ENCODE measurements around the gene ZC3H12D.

DNA sequence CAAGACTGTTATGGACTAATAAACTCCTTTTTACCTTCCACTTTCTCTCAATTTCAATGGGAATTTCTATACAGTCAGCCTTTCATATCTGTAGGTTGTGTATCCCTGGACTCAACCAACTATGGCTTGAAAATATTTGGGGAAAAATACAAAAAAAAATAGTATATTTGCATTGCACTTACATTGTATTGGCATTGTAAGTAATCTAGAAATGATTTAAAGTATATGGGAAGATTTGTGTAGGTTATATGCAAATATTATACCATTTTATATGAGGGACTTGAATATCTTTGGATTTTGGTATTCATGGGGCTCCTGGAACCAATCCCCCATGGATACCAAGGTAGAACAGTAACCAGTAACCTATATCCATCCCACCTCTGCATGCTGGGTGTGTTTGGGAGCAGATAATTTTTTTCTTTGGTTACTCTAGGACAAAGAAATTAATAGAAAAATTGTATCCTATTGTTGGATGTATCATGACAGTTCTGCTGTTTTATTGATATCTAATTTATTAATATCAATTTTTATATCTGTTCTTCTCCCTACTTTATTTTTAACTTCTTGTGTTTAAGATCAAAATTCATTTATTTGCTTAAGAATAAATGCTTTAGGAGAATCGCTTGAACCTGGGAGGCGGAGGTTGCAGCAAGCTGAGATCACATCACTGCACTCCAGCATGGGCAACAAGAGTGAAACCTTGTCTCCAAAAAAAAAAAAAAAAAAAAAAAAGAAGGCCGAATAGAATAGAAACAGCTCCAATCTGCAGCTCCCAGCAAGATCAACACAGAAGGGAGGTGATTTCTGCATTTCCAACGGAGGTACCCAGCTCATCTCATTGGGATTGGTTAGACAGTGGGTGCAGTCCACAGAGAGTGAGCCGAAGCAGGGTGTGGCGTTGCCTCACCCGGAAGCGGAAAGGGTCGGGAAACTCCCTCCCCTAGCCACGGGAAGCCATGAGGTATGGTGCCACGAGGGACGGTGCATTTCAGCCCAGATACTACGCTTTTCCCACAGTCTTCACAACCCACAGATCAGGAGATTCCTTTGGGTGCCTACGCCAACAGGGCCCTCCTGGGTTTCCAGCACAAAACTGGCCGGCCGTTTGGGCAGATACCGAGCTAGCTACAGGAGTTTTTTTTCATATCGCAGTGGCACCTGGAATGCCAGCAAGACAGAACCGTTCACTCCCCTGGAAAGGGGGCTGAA lies 46.4 kb downstream of the STXBP5 start:
- PRO-cap, 2 experiments = no peak in any of the 2 experiments

GRCh38 chr6:147297246-147298418 lies 93.4 kb downstream of the STXBP5 start:
- PRO-cap, 2 experiments = no peak in any of the 2 experiments

- PRO-cap, 2 experiments = no peak in any of the 2 experiments
Measured at GRCh38 chr6:147317931-147318675, 113.9 kb downstream of the STXBP5 start.

DNA sequence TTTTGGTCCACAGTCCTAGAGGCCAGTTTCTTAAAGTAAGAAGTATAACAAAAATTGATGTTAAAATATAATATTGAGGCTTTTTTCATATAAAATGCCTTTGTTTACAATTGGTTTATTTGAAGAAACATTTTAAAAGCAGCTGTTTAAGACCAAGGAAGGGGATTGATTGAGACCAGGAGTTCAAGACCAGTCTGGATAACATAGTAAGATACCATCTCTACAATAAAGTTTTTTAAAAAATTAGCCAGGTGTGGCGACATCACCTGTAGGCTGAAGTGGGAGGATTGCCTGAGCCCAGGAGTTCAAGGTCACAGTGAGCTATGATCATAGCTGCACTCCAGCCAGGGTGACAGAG lies 117.0 kb downstream of the STXBP5 start:
- PRO-cap, 2 experiments = no peak in any of the 2 experiments

- PRO-cap, 2 experiments = no peak in any of the 2 experiments
Measured at GRCh38 chr6:147366141-147366901, 142.2 kb upstream of the SAMD5 start.

- PRO-cap, 2 experiments = no peak in any of the 2 experiments
Measured at GRCh38 chr6:147565076-147565594, 56.6 kb downstream of the SAMD5 start.

DNA sequence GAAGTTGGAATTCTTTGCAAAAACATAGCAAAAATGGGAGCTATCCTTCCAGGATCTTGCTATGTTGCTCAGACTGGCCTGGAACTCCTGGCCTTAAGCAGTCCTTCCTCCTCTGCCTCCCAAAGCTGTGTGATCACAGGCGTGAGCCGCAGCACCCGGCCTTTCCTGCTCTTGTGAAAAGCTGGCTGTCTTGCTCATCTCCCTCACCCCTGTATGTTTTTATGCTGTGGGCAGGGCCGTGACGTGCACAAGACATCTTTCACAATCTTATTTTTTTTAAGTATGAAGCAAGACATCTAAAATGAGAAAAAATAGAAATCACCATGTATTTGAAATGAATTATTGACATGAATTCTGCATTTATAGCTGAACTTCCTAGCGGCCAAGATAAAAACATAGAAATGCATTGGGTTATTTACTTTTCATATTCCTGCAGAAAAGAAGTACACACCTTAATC lies 110.5 kb downstream of the SAMD5 start:
- PRO-cap, 2 experiments = no peak in any of the 2 experiments

- PRO-cap, 2 experiments = no peak in any of the 2 experiments
Measured at GRCh38 chr6:148146823-148147022, 195.9 kb upstream of the SASH1 start.

DNA sequence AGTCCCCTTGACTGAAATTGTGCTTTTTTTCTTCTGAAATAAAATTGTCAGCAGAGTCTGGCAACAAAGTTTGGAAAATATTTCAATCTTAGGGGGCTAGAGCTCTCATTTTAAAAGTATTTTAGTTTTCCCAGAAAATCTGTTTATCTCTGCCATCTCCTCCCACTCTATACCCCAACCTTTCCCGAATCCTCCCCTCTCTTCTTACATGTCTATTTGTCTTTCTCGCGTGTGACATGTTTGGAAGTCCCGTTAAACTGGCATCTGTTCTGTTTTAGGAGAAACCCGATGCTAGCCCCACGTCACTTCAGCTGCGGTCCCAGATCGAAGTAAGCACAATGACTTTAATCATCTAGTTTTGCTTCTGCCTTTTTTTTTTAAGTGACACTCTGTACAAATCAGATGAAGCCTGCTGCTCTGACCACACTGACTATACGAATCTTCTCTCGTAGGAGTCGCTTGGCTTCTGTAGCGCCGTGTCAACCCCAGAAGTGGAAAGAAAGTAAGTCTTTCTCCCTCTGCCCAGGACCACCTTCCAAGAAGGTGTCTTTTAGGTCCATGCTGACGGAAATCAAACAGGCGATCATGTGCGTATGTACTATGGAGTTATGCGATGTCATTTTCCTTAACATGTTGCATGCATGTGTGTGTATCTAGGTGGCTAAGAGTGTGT lies 97.4 kb downstream of the SASH1 start:
- PRO-cap, 2 experiments = no peak in any of the 2 experiments

GRCh38 chr6:148531267-148531986 lies 188.8 kb downstream of the SASH1 start:
- PRO-cap, 2 experiments = no peak in any of the 2 experiments

DNA sequence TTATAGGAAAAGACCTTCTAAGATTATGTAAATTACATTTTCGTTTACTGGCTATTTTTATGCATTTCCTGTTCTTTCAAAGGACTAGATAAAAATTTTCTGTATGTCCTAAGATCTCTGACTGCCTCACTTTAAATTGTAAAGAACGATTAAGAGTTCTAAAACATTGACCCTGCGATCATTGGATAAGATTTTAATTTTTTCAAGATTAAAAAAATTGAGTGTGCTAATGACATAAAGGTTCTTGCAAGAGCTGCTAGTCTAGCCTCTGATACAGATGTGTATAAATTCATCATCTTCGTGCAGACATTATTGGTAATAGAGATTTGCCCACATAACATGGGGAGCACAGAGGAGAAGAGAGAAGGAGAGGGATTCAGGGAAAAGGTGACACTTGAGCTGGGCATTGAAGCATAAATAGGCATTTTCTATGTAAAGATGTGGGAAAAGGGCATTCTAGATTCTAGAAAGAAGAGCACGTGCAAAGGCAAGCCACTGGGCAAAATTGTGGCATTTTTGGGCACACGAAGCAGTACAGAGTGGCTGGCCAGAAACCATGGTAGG lies 23.1 kb downstream of the UST start:
- PRO-cap, 2 experiments = no peak in any of the 2 experiments

DNA sequence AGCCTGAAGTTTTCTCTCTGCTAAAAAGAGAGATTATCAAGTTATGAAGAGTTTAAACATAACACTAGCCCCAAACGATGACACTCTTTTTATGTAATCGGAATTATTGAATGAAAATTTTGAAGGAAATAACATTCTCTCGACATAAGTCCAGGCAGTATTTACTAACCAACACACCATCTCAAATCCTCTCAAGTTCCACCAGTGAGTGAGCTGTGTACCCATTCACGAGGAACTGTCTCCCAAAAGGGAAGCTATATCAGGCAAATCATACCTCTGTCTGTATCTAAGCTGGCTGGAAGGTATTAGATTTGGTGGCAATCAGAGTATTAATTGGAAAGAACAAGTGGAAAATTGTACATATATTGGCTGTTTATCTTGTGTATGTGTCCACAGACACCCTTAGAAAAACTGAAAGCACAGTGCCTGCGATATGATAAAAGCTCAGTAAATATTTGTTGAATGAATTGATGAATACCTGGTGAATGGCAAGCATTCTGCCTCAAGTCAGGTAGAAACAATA lies 37.5 kb downstream of the UST start:
- PRO-cap, 2 experiments = no peak in any of the 2 experiments

DNA sequence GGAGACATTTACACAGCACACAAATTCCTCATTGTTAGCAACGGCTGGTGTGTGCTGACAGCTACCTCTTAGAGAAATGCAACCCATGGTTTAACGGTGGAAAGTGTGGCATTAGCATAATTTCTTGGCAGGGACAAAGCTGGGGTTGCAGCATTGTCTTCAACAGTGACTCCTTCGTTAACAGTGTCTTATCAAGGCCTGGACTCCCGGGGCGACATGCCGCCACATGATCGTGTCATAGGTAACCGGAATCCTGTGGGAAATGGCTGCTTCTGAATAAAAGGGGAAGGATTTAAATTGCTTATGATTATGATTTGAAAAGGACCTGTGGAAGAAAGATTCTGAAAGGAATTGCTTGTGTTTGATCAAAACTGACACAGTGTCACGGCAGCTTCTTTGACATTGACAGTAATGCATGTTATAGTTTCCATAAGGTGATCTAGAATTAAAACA lies 128.0 kb downstream of the UST start:
- PRO-cap, 2 experiments = no peak in any of the 2 experiments

GRCh38 chr6:149169061-149169567 lies 148.4 kb upstream of the TAB2 start:
- PRO-cap, 2 experiments = no peak in any of the 2 experiments

DNA sequence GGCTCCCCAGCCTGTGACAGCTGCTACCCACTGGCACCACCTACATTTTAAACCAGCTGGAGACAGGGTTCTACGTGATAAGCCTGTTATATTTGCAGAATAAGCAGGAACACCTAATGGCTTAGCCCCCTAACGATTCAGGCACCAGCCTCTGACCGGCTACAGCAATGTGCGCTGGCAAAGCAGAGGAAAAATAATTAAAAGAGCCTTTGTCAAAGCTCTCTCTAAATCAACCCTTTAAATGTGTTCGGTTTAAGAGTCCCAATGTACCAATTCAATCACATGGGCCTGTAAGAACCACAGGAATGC lies 89.1 kb upstream of the TAB2 start:
- PRO-cap, 2 experiments = peak in 1 of 2 experiments; most common minus-strand start position 153 of the sequence (in 1)

DNA sequence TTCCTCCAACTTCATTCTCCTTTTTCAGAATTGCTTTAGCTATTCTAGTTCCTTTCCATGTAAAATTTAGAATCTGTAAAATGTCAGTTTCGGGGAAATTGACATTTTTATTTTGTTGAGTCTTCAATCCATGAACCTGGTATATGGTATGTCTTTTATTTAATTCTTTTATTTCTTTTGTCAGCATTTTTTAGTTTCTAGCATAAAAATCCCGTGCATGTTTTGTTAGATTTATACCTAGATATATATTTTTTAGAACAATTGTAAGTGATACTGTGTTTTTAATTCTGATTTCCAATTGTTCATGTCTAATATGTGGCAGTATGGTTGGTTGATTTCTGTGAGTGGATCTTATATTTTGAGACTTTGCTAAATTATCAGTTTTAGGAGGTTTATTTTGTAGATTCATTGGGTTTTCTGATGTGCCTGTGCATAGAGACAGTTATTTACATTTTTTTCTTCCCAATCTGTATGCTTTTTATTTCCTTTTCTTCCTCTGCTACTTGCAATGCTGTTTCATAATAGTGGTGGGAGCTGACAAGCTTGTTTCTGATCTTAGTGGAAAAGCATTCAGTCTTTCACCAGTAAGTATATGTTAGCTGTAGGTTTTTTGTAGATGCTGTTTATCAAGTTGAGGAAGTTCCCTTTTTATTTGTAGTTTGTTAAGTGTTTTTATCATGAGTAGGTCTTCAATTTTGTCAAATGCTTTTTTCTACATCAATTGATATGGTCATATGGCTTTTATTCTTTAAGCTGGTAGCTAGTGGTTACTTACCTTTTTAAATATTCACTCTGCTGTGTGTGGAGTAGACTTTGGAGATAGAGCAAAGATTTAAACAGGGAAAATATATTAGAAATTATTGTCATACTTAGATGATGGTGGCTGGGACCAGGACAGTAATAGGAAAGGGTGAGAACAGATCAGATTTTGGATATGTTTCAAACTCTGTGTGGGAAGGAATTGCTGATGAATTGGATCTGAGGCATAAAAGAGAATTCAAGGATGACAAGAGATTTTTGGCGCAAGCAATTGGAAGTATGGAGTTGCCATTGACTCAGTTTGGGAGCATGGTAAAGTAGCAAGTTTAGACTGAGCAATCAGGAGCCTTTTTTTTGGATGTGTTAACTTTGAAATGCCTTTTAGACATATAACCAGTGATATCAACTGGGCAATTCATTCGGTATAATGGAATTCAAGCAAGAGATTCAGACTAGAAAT lies 14.0 kb downstream of the TAB2 start:
- PRO-cap, 2 experiments = no peak in any of the 2 experiments

DNA sequence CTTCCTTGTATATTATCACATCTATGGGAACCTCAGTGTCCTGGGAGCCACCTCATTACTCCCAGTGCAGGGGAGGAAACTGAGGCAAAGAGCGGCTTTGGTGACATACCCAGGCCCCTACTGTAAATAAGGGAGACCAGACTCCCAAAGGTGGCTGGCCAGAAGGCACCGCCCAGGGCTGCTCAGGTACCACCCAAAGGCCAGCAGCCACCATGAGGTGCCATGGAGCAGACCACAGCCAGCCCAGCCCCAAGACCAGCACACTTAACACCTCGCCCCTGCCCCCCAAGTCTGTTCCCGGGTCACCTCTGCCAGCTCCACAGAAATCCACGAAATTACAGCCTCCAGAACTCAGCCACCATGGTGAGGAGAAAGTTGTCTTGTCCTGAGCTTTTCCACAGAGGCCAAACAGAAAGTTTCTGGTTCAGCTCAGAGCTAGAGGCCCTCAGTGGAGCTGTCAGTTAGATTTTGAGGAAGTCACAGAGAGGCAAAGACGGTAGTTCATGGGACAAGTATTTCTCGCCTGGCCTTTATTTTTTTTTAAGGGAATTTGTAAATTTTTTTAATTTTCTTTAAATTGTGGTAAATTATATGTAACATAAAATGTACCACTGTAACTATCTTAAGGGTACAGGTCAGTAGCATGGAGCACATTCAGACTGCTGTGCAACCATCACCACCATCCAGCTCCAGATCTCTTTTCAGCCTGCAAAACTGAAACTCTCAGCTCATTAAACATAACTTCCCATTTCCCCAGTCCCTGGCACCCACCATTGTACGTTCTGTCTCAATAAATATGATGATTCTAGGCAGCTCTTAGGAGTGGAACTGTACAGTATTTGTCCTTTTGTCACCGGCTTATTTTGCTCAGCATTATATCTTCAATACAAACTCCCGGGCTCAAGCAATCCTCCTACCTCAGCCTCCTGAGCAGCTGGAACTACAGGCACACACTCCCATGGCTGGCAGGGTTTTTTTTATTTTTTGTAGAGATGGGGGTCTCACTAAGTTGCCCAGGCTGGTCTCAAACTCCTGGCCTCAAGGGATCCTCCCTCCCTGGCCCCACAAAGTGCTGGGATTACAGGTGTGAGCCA lies 1.7 kb downstream of the ZC3H12D start:
- PRO-cap, 2 experiments = no peak in any of the 2 experiments

- PRO-cap, 2 experiments = no peak in any of the 2 experiments
Measured at GRCh38 chr6:149484340-149485335, at the start of gene ZC3H12D. Gene ZC3H12D (minus strand): TSS chr6:149485014.

- PRO-cap, 2 experiments = no peak in any of the 2 experiments
Measured at GRCh38 chr6:149505197-149505886, 20.5 kb upstream of the ZC3H12D start.

DNA sequence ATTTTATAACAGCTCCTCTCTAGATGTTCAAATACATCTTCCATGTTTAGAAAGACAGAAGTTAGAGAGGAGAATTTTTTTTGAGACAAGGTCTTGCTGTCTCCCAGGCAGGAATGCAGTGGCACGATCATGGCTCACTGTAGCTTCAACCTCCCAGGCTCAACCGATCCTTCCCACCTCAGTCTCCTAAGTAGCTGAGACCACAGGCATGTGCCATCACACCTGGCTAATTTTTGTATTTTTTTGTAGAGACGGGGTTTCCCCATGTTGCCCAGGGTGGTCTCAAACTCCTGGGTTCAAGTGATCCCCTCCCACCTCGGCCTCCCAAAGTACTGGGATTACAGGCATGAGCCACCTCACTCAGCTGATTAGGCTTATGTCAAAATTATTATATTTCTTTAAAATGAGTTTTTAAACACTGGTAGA lies 21.7 kb upstream of the ZC3H12D start:
- PRO-cap, 2 experiments = no peak in any of the 2 experiments